Monocyte (primary cell): ENCODE measurements around the gene GNG7.

DNA sequence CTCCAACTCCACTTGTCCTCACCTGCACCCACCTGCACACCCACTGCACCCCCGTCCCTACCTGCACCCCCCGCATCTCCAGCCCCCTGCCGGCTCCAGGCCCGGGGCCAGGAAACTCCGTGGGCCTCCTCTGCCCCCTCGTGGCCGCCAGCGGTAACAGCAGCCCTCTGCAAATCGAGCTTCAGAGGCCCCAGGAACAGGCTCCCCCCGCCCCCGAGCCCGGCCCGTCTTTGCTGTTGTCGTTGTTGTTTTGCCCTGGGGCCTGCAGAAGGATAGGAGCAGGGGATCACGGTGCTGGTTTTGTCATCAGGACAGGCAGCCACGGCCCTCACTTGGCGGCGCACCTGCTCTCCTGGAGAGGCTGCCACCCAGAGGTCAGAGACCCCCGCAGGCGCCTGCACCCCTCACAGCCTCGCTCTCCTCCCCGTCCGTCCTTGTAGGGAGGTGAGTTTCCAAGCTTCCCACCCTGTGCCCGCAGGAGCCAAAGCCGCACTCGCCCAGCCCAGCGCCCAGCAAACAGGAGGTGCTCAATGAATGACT, 65.4 kb downstream of the GNG7 start:
- PRO-cap, 2 experiments: no peak in any of the 2 experiments

DNA sequence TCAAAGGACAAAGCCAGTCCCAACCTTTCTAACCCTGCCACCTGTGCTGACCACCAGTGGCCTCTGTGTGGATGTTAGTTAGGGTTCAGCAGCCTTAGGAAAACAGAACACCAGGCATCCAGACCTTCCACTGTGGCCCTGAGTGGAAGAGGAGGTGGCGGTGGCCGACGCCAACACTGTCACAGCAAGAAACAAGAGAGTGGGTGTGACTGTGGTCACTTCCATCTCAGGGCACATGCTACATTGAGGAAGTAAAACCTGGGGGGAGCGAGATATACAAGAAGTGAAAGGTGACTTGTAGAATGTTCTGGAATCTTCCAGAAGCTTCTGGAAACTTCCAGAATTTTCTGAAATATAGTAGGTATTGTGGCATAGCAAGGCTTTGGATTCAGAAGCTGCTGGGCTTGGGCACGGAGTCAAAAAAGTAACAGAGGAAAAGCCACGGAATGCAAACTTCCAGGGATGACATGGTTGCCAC, 24.4 kb downstream of the GNG7 start:
- PRO-cap, 2 experiments: peak in 2 of 2 experiments; most common minus-strand start position 132 of the sequence (in 2)

DNA sequence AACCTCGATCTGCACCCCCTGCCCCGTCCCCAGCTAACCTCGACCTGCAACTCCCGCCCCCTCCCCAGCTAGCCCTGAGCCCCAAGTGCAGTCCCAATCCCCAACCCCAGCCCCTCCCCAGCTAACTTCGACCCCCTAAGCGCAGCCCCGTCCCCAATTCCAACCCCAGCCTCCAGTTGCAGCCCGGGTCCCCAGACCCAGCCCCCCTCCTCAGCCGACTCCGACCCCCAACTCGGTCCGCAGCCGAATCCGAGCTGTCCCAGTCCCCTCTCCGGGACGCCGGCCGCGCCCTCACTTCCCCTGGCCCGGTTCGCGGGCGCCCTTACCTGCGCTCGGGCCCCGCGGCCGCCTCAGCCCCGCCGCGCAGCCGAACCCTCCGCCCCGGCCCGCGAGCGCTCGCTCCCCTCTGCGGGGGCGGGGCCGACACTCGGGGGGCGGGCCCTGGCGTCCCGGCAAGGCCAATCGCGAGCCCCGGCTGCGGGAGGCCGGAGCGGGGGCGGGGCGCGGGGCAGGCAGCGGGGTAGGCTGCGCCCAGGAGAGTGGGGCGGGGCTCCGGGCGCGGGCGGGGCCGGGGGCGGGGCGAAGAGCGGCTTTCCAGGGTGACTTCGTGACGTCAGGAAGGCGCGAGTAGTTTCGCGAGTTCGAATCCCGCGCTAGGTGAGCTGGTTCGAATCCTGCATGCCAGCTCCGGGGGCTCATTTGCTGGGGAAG, at the start of gene GNG7:
TSS of gene GNG7 (minus strand) at position 375 of the 711 bp plus-strand sequence.
- PRO-cap, 2 experiments: peak in 2 of 2 experiments; most common minus-strand start position 375 of the sequence (in 2)

DNA sequence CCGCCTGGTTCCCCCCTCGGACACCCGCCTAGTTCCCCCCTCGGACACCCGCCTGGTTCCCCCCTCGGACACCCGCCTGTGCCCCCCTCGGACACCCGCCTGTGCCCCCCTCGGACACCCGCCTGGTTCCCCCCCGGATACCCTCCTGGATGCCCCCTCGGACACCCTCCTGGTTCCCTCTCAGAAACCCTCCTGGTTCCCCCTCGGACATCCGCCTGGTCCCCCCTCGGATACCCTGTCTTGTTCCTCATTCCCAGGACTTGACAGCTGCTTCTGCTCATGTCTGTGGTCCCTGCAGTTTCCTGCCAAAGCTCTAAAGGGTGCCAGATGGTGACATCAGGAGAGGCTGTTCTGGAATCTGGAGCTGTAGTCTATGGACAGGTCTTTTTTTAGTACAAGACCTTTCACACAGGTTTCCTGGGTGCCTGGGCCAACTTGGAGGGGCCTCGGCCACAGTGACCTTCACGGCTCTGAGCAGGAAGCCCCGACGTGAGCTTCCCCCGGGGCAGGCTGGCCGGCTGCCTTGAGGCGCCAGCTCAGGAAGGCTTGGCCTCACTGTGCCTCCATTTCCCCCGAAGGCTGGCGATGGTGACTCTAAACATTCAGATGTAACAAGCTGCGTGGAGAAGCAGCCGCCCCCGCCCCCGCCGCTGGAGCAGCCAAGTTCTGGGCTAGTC, 13.0 kb downstream of the SGTA start:
- PRO-cap, 2 experiments: no peak in any of the 2 experiments

DNA sequence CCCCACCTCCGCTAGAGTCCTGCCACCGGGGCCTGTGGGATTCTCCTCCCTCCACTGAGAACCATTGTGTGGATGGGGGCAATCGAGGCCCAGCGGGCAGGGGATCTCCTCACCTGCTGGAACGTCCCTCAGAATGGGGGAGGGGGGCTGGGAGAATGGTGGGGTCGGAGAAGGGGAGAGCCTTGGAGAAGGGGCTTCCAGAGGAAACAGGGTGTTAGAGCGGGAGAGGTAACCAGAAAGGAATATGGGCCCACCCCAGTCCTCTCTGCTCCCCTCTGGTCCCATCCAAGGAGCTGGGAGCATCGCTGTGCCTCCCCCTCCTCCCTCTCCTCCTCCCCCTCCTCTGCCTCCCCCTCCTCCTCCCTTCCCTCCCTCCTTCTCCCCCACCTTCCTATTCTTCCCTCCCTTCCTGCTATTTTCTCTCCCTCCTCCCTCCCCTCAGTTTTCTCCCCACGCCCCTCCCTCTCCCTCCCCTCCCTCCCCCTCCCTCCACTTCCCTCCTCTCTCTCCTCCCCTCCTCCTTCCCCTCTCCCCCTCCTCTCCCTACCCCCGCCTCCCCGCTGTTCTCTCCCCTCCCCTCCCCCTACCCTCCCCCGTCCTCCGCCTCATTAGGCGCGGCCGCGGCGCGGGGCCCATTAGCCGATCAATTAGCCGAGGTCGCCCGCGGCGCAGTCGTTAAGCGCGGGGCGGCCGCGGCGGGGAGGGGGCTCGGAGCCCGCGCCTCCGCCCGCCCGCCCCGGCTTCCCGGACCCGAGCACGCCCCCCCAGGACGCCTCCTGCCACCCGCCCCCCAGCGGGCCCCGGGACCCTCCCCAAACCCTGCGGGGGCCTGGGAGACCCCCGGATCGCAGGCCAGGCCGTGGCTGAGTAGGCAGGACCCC, 15.5 kb downstream of the TLE5 start:
- PRO-cap, 2 experiments: no peak in any of the 2 experiments

GRCh38 chr19:3054941-3055579, 7.2 kb downstream of the TLE5 start:
- PRO-cap, 2 experiments: no peak in any of the 2 experiments

DNA sequence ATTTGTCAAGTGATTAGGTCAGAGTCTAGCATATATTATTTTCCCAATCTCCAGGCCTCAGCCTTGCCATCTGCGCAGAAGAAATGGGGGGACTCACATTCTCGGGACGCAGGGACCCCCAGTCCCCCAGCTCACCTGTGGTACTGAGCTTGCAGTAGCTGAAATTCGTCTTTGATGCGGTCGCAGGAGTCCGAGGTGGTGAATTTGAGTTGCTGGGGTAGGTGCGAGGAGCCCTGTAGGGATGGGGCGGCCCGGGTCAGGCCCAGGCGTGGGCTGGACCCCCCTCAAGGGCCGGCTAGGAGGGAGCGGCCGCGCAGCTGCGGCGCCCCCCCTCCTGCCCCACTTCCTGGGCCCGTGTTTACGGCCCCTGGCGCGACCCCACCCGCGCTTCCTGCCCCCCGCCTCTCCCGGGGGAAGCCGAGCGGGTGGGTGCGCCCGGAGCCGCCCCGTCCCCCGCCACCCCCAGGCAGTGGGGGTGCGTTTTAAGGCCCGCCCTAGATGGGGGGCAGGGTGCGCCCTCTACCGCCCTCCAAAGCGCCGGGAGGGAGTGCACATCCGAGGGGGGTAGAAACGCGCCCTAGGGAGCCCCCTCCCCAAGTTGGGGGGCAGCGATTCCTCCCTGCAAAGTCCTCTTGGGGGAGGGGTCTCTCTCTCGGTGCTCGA, 1.1 kb downstream of the TLE5 start:
- PRO-cap, 2 experiments: no peak in any of the 2 experiments

GRCh38 chr19:3109869-3110420, 15.8 kb downstream of the GNA11 start:
- PRO-cap, 2 experiments: no peak in any of the 2 experiments

GRCh38 chr19:3133325-3134163, 2.3 kb upstream of the GNA15 start:
- PRO-cap, 2 experiments: peak in 2 of 2 experiments; most common plus-strand start chr19:3133818 (in 2); most common minus-strand start chr19:3133525 (in 2)

DNA sequence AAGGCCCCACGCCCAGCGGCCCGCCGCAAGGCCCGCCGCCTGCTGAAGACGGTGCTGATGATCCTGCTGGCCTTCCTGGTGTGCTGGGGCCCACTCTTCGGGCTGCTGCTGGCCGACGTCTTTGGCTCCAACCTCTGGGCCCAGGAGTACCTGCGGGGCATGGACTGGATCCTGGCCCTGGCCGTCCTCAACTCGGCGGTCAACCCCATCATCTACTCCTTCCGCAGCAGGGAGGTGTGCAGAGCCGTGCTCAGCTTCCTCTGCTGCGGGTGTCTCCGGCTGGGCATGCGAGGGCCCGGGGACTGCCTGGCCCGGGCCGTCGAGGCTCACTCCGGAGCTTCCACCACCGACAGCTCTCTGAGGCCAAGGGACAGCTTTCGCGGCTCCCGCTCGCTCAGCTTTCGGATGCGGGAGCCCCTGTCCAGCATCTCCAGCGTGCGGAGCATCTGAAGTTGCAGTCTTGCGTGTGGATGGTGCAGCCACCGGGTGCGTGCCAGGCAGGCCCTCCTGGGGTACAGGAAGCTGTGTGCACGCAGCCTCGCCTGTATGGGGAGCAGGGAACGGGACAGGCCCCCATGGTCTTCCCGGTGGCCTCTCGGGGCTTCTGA, 1.0 kb downstream of the S1PR4 start:
- PRO-cap, 2 experiments: peak in 2 of 2 experiments; most common plus-strand start position 96 of the sequence (in 1); most common minus-strand start position 194 of the sequence (in 1)

GRCh38 chr19:3284602-3285630, 60.5 kb downstream of the CELF5 start:
- PRO-cap, 2 experiments: no peak in any of the 2 experiments

DNA sequence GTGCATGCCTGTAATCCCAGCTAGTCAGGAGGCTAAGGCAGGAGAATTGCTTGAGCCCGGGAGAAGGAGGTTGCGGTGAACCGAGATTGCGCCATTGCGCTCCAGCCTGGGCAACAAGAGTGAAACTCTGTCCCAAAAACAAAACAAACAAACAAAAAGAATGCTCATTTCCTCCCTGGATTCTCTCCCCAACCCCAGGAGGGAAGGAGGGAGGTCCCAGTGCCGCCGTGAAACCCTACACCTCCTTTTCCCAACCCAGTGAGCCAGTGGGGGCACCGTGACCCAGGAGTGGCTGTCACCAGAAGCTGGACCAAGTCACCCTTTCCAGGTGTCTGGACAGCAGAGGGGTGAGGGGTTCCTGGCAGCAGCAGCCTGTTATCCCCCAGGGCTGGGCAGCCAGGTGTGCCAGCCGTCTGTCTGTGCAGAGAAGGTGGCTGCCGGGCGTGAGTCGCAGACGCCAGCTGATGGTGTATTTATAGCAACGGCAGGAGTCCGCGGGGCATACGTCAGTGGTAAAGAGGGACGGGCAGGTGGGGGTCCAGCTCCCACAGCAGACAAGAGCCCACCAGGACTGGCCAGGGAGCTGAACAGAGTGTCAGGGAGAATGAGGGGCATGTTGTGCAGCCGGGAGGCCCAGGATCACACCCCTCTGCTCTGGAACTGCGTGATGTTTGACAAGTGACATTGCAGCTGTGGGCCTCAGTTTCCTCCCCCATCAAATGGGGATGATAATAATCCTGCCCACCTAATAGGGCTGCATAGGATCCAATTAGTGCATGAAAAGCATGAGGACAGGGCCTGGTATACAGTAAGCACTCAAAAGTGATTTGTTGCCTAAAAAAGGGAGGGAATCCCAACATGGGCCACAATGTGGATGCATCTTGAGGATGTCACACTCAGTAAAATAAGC, 23.7 kb downstream of the NFIC start:
- PRO-cap, 2 experiments: no peak in any of the 2 experiments

DNA sequence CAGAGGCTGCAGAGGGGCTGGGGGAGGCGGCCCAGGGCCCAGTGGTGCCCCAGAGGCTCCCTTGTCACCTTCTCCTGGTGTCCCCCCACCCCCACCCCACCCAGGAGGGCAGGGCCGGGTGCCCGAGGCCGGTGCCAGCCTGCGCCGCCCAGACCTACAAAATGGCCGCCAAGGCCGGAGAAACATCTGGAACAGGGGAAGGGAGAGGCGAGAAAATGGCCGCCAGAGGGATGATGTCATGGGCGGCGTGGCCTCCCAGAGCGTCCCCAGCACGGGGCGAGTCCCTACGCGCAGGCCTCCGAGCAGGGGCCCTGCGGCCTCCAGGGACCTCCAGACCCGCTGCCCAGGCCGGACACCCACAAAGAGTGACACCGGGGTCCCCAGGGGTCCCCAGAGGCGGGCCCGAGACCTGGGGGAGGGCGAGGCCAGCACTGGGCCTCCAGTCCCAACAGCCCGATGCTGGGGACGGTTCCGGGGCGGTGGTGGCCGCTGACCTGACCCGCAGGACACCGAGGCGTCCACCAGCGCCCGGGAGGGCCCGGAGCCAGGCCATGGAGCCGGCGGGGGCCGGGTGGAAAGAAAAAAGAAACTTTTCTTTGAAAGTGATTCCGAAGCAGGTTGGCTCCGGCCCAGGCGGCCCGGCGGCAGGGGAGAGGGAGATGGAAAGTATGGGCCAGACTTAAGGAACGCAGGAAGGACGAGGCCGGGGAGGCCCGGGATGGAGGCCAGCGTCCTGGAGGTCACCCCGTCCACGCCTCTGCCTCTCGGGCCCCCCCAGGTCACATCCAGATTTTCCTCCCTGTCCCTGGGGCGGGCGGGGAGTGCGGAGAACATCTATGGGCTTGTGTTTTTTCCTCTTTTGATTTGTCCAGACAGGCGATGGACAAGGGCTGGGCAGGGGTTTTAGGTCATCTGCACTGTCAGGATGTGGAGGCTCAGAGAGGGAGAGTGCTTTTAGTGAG, 38.4 kb downstream of the NFIC start:
- PRO-cap, 2 experiments: no peak in any of the 2 experiments

DNA sequence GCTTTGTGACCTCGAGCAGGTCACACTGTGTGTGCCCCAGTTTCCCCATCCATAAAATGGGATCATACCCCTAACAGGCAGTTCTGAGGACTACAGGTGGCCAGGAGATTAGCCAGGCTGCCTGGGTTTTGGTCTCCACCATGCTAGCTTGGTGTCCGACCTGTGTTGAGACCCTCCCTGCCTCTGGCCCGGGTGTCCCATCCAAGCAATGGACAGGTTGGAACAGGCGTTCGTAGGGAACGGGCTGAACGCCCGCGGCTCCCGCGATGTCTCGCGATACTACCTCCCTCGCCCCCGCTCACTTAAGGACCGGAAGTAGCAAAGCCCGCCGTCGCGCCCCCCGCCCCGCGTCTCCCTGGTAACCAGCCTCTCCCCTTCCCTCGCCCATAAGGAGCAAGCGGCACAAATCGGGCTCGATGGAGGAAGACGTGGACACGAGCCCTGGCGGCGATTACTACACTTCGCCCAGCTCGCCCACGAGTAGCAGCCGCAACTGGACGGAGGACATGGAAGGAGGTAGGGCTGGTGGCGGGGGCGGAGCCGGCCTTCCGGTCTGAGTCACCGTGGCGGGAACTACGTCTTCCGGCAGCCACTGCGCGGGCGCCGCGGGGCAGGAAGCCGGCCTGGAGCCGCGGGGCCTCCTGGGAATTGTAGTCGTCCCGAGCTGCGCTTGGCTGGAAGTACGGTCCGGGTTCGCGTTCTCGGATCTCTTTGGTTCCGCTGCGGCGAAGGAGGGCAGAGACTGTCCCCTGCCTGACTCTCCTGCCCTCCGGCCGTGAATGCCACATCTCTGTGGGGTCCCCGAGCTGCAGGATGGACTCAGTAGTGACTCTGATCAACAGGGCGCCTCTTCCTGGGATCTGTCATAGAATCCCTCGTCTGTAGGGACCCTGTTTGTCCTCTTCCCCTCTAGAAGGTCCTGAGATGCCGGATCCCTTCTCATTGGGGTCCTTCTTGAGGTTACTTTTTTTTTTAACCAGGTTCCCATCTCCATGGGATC, 45.3 kb downstream of the SMIM24 start:
- PRO-cap, 2 experiments: peak in 2 of 2 experiments; most common plus-strand start position 706 of the sequence (in 1); most common minus-strand start position 495 of the sequence (in 2)

DNA sequence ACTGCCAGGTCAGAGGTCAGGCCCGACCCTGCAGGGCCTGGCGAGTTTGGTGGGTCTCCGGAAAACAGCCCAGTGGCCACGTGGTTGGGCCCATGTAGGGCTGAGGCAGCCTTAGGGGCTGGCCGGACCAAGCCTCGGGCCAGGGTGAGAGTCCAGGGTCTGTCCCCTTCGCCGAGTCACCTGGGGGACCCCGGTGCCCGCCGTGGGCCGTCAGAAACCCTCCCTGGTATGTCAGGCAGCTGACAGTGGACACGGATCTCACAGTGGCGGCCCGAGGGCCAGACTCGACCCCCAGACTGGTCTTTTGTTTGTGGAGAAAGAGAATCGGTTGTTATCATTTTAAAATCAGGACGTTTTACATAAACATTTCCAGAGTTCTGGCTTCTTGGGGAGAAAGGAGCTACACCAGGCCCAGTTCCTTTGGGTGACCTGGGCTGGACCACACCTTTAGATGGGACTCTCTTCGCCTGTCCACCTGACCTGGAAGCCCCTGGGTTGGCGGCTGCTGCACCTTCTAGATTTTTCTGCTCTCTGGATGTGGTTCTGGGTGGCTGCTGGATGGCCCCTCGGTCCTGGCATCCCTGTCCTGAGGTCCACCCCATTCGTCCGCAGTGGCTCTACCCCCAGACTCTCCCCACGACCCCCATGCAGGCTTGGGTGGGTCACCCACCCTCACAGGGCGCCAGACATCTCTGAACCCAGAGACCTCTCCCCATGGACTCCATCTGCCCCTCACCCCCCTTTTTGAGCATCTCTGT, 26.2 kb downstream of the SMIM24 start:
- PRO-cap, 2 experiments: no peak in any of the 2 experiments

DNA sequence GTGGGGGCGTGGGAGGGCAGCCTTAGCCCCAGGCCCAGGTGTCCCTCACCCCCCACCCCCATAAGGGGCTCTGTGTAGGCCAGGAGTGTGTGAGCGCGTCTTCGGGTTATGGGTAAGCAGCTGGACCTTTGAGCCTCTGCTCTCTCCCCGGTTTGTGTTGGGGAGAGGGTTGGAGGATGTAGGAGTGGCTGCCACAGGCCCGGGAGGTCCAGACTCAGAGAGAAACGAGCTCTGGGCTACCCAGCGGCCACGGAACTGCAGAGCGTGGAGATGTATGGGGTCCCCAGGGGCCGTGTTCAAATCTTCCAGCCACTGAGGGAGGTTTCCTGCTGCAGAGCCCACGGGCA, 23.0 kb downstream of the SMIM24 start:
- PRO-cap, 2 experiments: no peak in any of the 2 experiments

GRCh38 chr19:3466664-3467538, 13.4 kb downstream of the SMIM24 start:
- PRO-cap, 2 experiments: no peak in any of the 2 experiments

- PRO-cap, 2 experiments: no peak in any of the 2 experiments
These were observed 12.5 kb downstream of the SMIM24 start for GRCh38 chr19:3467539-3468458.

DNA sequence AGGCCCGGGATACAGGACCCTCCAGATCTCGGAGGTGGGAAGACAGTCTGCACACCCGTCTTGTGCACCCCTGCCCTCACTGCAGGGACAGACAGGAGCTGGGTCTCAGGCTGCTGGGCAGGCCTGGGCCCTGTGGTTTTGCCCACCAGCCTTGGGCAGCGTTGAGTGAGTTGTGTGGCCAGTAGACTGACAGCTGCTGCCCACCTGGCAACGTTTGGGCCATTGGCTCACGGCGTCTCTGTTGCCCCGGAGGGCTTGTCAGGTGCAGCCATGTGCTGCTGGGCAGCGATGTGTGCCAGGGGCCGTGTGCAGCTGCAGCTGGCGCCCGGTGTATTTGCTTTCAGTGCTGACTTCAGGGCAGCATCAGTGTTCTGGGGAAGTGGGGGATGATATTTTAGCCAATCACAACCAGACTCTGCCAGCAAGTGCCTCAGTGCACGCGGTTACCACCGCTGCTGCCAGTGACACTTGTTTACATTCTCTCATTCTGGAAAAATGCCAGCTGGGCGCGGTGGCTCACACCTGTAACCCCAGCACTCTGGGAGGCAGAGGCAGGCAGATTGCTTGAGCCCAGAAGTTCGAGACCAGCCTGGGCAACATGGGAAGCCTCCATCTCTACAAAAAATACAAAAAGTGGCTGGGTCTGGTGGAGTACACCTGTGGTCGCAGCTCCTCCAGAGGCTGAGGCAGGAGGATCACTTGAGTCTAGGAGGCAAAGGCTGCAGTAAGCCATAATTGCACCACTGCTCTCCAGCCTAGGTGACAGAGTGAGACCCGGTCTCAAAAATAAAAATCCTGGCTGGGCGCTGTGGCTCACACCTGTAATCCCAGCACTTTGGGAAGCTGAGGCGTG, 10.7 kb downstream of the FZR1 start:
- PRO-cap, 2 experiments: no peak in any of the 2 experiments

- PRO-cap, 2 experiments: peak in 1 of 2 experiments; most common plus-strand start chr19:3536628 (in 1); most common minus-strand start chr19:3536441 (in 1)
These were observed 2.6 kb upstream of the TEKTIP1 start for GRCh38 chr19:3536097-3537046.